SK-N-DZ (cell line): ENCODE measurements around a stretch of chrX.

RAMPAGE:
- cytosol, long total RNA = no peak
- nucleus, long total RNA = no peak
These were observed 777 bp upstream of the PRKX start for GRCh38 chrX:3714219-3714633.

GRCh38 chrX:7071283-7071767, 76.2 kb upstream of the STS start:
RAMPAGE:
- cytosol, long total RNA = no peak
- nucleus, long total RNA = no peak

DNA sequence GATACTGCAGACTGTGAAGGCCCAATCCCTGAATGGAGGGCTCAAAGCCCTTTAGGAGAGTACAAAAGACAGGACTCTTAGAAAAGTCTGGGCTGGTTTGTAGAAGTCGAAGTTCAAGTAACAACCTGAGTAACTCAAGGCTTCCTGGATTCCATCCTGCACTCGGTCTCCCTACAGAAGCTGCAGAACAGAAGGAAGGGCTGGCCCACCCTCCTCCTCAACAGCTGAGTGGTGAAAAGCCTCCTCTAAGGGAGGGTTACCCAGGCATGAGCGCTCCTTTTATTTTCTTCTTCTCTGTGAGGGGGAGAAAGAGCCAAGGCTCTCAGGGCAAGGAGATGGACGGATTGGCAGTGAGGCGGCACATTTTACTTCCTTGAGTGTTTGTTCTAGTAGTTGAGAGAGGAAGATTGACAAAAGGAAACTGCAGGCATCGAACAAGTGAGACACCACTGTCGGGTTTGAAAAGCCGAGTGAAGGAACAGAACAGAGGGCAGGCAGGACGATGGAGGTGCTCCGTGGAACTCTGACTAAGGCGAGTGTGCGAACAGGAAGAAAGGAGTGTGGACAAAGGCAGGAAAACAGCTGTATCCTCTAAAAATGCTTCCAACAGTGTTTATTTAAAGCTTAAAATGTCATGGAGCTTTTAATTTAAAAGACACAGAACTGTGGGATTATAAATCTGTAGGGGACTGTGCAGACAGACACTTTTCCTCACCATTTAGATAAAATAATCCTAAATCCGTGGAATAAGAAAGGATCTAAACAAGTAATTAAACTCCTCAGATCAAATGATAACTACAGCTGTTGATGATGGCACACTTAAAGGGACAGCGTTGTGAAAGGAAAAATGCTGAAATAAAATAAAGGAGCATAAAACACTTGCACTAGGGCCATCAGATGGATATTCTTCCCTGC, 38.3 kb upstream of the STS start:
RAMPAGE:
- cytosol, long total RNA = no peak
- nucleus, long total RNA = no peak

DNA sequence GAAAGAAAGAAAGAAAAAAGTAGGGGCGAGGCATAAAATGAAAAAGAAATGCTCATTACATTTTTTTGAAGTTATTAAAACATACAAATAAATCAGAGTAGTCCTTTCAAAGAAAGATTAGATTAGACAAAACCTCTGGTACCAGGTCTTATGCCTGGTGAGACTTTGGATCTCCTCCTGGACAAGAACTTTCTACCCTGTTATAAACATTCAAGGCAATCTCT, 11.7 kb upstream of the VCX start:
RAMPAGE:
- cytosol, long total RNA = no peak
- nucleus, long total RNA = no peak

DNA sequence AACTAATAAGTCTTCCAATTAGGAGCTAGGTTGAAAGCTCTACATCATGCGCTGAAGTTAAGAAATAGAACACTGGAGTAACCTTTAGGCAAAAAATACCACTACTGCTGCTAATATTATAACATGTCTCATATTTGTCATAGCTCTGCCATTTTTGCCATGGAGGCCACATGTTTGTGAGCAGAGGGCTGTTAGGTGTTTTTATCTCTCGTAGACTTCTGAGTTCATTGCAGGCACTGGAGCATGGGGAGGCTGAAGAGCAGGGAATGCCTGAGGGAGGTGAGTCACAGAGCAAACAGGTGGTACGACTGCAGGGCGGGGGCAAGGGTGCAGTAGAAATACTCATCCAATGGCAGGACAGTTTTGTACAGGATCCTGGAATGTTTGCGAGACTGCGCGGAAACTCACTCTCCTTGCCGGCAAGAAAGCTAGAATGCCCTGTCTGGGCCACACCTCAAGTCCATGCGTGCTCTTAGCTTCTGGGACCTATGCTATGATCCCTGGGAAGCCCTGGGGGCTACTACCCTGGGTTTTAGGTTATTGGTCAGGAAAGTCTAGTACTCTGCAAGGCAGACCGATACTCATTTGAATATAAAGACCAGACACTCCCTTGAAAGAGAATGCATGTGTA, 19.9 kb upstream of the VCX2 start:
RAMPAGE:
- cytosol, long total RNA = no peak
- nucleus, long total RNA = no peak

DNA sequence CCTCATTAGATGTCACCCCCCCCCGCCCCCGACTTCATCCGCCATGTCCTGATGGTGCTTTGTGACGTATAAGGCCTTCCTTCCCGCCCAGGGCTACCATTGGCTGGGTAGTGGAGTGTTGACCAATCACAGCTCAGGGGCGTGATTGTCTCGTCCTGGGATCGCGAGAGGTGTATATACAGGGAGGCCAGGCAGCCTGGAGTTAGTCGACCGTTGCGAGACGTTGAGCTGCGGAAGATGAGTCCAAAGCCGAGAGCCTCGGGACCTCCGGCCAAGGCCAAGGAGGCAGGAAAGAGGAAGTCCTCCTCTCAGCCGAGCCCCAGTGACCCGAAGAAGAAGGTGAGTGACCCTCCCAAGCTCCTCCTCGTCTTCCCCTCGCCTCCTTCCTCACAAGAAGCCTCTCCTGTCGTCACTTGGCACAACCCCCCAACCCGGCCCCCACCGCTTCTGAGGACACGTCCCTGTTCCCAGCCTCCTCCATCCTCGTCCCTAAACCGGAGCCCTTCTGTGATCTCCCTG, 643 bp downstream of the VCX3B start:
RAMPAGE:
- cytosol, long total RNA = no peak
- nucleus, long total RNA = no peak

GRCh38 chrX:8784329-8784782, 16.8 kb downstream of the FAM9A start:
RAMPAGE:
- cytosol, long total RNA = no peak
- nucleus, long total RNA = no peak

GRCh38 chrX:9148692-9149478, 115.0 kb upstream of the FAM9B start:
RAMPAGE:
- cytosol, long total RNA = no peak
- nucleus, long total RNA = no peak

GRCh38 chrX:9336642-9337004, 128.2 kb upstream of the TBL1X start:
RAMPAGE:
- cytosol, long total RNA = no peak
- nucleus, long total RNA = no peak

GRCh38 chrX:9462821-9463520, 1.9 kb upstream of the TBL1X start:
RAMPAGE:
- cytosol, long total RNA = start-site peak on the plus strand at chrX:9463280-9463342, 58 and 71 reads in 2 replicates
- nucleus, long total RNA = start-site peak on the plus strand at chrX:9463284-9463354, 142 and 55 reads in 2 replicates

DNA sequence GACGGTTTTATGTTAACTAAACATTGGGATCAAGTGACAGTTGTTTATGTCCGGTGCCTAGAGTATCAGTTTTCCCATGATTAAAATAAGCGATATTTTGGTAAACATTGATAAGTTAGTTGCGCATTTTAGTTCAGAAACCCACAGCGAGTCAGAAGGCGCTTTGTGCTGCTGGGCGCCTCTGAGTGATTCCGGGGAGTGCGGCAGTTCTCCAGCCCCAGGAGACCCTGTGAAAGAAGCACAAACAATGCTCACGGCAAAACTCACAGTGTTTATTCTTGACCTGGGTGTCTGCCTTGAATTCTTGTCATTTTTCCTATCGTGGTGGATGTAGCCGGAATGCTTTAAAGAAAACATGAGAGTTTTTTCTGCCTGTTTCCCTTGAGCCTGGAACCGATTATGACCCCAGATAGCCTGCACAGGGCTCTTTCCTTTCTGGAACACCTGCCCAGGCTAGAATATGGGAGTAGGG, 6.7 kb downstream of the TBL1X start:
RAMPAGE:
- cytosol, long total RNA = no peak
- nucleus, long total RNA = no peak

GRCh38 chrX:9646713-9647152, 118.9 kb downstream of the GPR143 start:
RAMPAGE:
- cytosol, long total RNA = no peak
- nucleus, long total RNA = no peak

DNA sequence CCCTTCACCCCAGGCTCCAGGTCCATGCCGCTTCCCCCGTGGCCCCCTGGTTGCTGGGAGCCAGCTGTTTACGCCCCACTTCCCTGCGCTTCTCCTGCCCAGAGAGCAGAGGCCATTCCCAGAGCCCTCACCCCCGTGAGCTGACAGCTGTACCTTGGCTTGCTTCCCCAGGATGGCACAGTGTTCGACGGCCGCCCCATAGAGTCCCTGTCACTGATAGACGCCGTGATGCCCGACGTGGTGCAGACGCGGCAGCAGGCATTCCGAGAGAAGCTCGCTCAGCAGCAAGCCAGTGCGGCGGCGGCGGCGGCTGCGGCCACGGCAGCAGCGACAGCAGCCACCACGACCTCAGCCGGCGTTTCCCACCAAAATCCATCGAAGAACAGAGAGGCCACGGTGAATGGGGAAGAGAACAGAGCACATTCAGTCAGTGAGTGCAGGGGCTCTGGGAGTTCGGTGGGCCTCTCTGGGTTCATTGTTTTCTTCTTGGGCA, 77.8 kb downstream of the GPR143 start:
RAMPAGE:
- cytosol, long total RNA = no peak
- nucleus, long total RNA = no peak

GRCh38 chrX:9718164-9719398, 47.1 kb downstream of the GPR143 start:
RAMPAGE:
- cytosol, long total RNA = no peak
- nucleus, long total RNA = no peak

GRCh38 chrX:9745429-9745804, 20.2 kb downstream of the GPR143 start:
RAMPAGE:
- cytosol, long total RNA = no peak
- nucleus, long total RNA = no peak

RAMPAGE:
- cytosol, long total RNA = no peak
- nucleus, long total RNA = no peak
These were observed 60.2 kb upstream of the CLDN34 start for GRCh38 chrX:9906953-9907385.

DNA sequence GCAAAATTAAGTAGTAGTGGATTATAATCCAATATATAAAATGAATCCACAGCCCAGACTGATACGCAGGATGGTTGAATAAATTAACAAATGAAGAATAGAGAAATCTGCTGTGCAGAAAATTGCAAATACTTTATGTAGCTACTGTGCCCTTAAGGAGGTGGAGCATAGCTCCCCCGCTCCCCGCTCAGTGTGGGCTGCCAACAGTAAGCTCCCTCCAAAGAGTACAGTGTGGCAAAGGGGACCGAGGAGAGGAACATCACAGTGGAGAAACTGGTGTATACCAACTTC, 58.0 kb upstream of the CLDN34 start:
RAMPAGE:
- cytosol, long total RNA = no peak
- nucleus, long total RNA = no peak

GRCh38 chrX:10014041-10014454, 46.9 kb downstream of the CLDN34 start:
RAMPAGE:
- cytosol, long total RNA = no peak
- nucleus, long total RNA = no peak

DNA sequence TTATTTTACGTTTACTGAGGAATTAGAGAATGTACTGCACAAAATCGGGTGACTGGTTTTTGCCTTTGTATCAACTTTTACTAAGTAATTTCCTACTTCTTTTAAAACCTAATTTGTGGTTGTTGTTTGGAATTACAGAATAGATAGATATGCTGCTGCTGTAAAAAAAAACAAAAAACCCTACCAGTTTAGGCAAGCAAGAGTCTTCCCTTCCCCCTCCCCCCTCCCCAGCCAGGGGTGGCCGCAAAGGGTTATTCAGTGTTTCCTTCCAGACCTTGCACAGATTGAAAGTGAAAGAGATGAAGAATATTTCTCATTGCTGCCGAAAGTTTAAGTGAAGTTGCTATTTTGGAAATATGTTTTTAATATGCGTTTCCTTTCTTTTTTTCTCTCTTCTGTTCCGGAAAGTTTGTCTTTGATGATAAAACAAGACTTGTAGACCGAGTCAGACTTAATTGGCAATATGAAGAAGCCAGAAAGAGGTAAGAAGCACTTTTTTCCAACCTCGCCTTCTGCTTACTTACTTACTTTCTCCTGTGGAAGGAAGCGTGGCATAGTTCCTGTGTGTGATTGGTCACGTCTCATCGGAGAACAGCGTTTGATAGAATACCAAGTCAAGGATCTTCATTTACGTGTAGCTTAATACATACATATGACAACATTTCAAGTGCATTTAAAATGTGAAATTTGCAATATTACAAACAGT, 58.5 kb upstream of the CLCN4 start:
RAMPAGE:
- cytosol, long total RNA = no peak
- nucleus, long total RNA = no peak

GRCh38 chrX:10105089-10105882, 51.5 kb upstream of the CLCN4 start:
RAMPAGE:
- cytosol, long total RNA = no peak
- nucleus, long total RNA = no peak